Tibial nerve (tissue), 3 donors: ENCODE measurements around a stretch of chr13.

DNA sequence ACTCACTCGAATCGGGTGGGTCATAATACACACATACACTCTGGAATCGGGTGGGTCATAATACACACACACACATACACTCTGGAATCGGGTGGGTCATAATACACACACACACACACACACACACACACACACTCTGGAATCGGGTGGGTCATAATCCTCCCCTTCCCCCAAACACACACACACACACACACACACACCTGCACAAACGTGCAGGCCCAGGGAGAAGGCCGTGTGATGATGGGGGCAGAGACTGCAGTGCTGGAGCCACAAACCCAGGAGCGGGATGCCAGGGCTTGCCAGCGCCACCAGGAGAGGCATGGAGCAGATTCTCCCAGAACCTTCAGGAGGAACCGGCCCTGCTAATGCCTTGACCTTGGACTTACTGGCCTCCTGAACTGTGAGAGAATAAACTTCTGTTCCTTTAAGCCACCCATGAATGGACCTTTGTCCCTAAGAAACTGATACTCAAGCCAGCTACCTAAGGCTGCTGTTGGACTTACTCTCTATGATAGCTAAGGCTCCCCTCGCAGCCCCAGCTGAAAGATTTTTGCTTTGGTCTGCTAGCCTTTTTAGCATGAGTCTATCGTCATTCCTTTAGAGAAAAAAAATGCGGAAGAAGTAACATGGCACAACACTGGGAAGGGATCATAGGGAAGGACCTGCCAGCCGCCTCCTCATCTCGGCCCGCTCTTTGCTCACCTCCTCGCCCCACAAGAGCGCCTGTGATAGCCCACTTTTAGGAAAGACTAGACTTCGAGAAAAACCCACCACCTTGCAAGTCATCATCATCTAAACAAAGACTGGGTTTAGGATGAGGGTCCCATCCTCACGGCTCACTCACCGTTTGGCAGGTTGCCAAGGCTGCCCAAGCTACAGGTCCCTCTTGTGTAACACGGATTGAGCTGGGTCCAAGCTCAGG lies 136.3 kb upstream of the RNF113B start:
- PRO-cap = no peak
- RAMPAGE, long total RNA, 3 experiments = no peak in any of the 3 experiments

- PRO-cap = no peak
- RAMPAGE, long total RNA, 3 experiments = no peak in any of the 3 experiments
Measured at GRCh38 chr13:98502997-98503434, 73.9 kb downstream of the STK24 start.

GRCh38 chr13:98509621-98510113 lies 67.2 kb downstream of the STK24 start:
- PRO-cap = no peak
- RAMPAGE, long total RNA, 3 experiments = no peak in any of the 3 experiments

DNA sequence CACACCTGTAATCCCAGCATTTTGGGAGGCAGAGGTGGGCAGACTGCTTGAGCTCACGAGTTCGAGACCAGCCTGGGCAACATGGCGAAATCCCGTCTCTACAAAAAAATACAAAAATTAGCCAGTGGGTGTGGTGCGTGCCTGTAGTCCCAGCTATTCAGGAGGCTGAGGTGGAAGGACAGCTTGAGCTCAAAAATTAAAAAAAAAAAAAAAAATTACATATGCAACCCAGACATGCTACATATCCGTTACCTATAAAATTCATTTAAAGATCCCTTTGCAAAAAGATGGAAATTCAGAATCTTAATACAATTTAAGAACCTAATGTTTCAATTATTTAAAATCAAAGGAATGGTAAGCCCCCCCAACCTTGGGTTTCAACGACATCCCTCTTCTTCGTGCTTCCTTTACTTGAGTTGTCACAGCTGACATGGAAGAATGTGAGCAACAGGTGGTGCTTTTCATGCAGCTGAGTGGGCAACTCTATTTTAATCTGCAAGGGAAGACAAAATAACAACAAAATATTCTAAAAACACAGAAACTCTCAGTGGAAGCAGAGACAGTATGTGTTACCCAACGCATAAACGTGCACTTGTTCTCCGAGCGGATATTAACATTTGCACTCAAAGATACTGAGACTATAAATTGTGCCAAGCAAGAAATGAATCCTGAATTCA lies 92.4 kb downstream of the DOCK9 start:
- PRO-cap = no peak
- RAMPAGE, long total RNA, 3 experiments = no peak in any of the 3 experiments

DNA sequence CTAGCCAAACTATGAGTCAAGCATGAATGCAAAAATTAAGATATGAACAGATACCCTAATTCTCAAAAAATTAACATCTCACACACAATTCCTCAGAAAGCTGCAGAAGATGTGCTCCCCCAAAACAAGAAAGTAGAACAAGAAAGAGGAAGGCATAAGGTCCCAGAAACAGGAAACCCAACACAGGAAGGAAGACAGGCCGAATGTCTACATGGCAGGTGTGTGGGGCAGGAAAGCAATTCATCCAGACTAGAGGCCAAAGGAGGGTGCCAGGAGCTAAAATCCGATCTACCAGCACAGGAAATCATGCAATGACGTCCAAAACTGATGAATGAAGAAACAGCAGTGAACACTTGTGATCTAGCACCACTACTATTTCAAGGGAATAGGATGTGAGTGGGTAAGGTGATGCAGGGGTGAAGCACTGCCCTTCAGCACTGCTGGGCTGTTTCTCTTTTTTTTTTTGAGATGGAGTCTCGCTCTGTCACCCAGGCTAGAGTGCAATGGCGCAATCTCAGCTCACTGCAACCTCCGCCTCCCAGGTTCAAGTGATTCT lies 59.1 kb downstream of the DOCK9 start:
- PRO-cap = no peak
- RAMPAGE, long total RNA, 3 experiments = no peak in any of the 3 experiments

- PRO-cap = no peak
- RAMPAGE, long total RNA, 3 experiments = start-site peak on the minus strand in 1 of 3 experiments, at chr13:99002407-99002438 at its widest, 6 reads per replicate
Measured at GRCh38 chr13:99002024-99002742, 24.3 kb upstream of the DOCK9 start.

DNA sequence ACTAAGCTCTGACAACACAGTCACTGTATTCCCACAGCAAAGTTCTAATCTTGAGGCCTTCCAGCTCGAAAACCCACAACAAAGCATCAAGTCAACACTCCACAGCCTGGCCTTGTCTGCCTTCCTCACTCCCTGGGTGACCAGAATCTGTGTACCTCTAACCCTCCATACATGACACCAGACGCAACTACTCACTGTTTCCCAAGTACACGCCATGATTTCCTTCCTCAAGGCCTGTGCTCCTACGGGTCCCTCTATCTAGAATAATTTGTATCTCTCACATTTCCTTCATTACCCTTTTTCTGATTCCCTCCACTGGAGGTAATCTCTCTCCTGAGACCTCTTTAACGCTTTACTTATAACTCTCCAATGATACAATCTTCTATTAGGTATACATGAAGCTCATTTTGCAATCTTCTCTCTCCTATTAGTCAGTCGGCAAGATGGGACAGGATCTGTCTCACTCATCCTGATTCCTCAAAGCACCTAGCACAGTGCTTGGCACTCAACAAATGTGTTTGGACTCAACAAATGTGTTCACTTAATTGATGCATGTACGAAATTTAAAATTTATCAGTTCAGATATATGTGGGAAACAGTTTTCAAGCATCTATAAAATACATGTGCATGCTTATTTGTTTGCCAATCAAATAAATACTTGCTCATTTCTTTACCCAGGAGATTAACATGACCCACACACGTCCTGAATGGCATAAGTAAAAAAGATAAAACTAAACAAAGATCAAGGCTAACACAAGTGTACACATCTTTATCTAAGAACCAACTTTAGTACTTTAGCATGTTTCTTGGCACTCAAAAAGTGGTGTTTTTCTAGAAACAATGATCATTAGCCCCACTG lies 87.7 kb upstream of the DOCK9 start:
- PRO-cap = no peak
- RAMPAGE, long total RNA, 3 experiments = no peak in any of the 3 experiments

- PRO-cap = no peak
- RAMPAGE, long total RNA, 3 experiments = no peak in any of the 3 experiments
Measured at GRCh38 chr13:99214260-99214801, 13.7 kb downstream of the UBAC2 start.

DNA sequence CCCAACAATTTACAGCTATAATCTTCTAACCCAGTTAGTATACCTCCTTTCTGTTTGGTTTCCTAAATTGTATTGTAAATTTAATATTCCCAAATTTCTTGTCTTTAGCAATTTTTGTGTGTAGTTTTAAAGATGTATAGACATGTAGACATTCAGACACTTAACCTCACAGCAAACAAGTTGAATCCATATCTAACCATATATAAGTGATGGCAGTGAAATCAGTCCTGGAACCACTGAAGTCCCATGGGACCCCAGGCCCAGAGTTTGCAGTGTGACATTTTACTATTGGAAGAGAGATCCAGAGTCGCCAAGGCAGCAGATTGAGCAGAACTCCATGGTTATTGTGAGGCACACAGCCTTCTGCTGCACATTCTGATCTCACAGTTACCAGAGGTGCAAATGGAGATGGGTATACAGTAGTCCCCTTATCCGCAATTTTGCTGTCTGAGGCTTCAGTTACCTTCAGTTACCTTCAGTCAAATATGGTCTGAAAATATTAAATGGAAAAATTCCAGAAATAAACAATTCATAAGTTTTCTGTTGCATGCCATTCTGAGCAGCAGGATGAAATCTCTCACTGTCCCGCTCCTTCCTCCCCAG lies 3.4 kb upstream of the GPR18 start:
- PRO-cap = no peak
- RAMPAGE, long total RNA, 3 experiments = no peak in any of the 3 experiments

GRCh38 chr13:99274832-99275463 lies 16.8 kb upstream of the GPR18 start:
- PRO-cap = no peak
- RAMPAGE, long total RNA, 3 experiments = no peak in any of the 3 experiments

DNA sequence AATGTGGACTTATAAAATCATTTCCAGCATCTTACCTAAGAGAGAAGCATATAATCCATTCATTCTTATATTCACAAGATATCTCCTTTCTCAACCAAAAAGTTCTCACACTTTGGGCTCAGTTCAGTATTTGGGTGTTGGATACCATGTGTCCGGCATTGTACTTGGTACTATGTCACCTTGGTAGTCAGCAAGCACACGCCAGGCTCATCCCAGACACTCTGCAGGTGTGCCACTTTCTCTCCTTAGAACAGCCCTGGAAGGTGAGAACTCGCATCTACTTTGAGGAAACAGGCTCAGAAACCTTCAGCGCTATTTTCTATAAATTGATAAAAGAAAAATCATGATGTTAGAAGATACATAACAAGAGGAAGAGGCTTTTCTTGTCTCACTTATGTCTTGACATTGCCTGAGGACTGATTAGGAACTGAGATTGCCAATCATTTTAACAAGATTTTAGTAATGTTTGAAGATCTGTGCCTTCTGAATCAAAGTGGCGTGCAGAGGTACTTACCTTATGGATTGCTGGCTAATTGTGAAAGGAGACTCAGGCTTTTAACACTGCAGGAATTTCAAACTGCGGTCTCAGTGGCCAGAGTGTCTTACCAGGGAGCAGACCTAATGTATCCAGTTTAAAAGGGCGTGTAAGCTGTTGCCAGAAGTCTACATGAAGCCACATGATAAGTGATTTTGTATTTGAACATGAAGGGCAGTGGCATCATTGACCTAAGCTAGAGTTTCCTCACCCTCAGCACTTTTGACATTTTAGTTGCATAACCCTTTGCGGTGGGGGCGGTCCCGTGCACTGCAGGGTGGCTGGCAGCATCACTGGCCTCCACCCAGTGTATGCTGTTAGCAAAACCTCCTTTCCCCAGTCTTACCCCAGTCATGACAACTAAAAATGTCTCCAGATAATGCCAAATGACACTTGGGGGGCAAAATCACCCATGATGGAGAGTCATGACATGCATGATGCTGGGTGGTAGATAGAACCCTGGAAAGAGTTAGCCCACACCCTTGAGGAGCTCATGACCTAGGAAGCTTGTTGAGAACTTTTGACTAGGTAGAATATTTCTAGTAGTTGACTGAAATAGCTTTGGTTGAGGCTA lies 23.5 kb upstream of the GPR18 start:
- PRO-cap = no peak
- RAMPAGE, long total RNA, 3 experiments = no peak in any of the 3 experiments

DNA sequence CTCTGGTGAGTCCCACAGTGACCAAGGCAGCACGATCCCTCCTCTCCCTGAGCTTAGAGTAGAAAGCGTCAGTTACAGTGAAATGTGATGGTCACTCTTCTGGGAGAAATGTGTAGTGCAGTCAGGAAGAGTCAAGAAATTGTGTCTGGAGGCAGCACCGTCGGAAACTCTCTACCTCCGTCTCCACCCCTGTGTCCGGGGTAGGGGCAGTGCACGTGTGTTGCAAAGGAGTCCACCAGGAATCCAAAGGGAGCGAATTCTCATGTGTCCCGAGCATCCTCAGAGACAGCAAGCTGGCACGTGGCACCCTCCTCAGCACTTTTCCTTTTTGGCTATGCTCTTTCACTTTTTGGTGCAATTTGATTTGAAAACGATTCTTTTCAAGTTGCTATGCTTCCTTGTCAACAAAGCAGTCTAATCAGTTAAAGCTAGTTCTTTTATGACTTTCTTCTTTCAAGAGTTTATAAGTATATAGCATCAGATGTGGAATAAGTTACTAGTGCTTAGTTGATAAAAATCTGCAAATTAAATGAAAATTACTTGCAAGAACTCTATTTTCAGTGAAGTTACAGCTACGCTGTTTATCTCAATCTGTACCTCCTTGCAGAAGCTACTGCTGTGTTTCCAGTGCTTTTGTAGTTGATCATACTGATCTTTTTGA lies 45.6 kb upstream of the GPR183 start:
- PRO-cap = no peak
- RAMPAGE, long total RNA, 3 experiments = no peak in any of the 3 experiments

DNA sequence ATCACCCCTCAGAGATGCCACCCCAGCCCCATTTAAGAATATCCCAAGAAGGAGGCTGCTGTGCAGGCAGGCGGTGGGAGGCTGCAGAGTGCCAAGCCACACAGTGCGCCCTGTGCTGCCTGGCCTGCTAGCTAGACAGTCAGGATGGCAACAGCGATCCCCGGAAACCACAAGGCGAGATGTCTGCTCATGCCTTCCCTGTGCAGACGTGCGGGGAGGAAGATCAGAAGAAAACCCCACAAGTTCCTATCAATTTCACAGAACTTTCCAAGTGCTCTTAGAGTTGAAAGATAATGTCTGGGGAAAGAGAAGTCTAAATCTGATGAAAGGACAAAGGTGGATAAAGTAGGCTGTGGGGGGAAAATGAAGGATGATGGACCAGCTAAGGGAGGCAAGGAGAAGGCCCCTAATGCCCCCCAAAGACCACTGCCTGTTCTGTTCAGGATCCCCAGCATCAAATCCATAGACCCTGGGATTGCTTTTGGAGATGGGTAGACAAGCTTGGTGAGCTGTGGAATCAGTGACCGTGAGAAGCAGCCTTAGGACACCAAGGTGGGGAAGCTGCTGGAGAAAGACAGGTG lies 64.9 kb upstream of the GPR183 start:
- PRO-cap = no peak
- RAMPAGE, long total RNA, 3 experiments = start-site peak on the plus strand in 1 of 3 experiments, centred at position 504 of the sequence, 25 reads per replicate

- PRO-cap = no peak
- RAMPAGE, long total RNA, 3 experiments = no peak in any of the 3 experiments
Measured at GRCh38 chr13:99524355-99524720, 23.1 kb downstream of the TM9SF2 start.

GRCh38 chr13:99686141-99686537 lies 79.6 kb downstream of the CLYBL start:
- PRO-cap = no peak
- RAMPAGE, long total RNA, 3 experiments = no peak in any of the 3 experiments

- PRO-cap = no peak
- RAMPAGE, long total RNA, 3 experiments = start-site peak on the plus strand in 2 of 3 experiments, at chr13:100462754-100463160 at its widest, 9 to 18 reads per replicate
Measured at GRCh38 chr13:100462506-100463560, 125.8 kb downstream of the GGACT start.

GRCh38 chr13:100502389-100502718 lies 86.2 kb downstream of the GGACT start:
- PRO-cap = no peak
- RAMPAGE, long total RNA, 3 experiments = no peak in any of the 3 experiments

DNA sequence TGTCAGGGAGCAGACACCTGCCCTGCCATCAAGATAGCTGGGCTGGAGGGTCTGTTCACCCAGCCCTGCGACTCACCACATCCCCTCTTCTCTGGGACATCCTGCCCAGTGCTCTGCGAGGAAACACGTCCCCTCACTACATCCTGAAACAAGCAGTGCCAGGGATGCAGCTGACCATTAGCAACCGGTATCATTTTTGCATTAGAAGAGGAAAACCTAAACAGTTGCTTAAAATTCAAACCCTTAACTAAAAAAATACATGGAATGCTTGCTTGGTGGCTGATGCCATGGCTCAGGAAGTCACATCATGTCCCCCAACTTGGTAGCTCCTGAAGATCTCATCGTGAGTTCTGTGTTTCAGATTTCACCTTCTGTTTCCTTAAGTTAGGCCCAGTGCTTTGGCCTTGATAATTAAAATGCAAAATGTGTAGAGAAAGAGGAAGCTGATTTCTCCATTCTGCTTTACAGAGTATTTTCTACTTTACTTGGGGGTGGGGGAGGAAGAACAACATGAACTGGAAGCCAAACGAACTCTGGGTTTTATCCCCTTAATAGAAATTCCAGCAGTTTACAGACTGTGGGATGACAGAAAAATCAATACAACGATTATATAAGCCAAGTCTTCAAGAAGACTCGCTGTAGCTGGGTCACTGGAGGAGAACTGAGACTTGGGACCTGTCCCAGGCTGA lies 21.7 kb upstream of the GGACT start:
- PRO-cap = no peak
- RAMPAGE, long total RNA, 3 experiments = no peak in any of the 3 experiments

GRCh38 chr13:101026285-101026559 lies 351.6 kb upstream of the TMTC4 start:
- PRO-cap = no peak
- RAMPAGE, long total RNA, 3 experiments = no peak in any of the 3 experiments

DNA sequence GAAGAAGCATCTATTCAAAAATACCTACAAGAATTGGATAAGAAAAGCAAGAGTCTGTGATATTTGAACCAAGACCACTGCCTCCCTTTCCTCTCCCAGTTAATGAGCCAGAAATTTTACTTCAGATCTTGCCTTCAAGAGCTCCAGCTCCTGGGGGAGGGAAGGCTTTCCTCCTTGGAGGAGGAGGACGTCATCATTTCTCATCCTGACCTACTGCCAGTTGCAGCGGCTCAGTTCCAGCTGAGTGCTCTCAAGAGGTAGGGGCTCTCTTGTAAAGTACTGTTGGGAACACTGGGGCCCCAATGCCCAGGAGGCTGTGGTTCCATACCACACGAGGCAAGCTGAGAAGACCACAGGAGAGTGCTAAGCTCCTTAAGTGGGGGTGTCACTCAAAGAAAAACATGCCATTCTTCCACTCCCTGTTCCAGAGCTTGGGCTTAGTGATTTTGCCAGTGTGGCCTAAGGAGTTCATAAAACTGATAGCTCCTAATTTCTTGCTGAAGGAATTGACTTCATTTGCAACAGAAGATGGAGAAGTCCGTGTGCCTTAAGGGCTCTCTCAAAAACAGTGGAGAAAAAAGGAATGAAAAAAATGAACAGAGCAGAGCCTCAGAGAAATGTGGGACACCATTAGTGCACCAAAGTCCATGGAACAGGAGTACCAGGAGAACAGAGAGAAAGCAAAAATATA lies 36.1 kb downstream of the METTL21C start:
- PRO-cap = no peak
- RAMPAGE, long total RNA, 3 experiments = no peak in any of the 3 experiments